Fibroblast of the aortic adventitia (primary cell): ENCODE results near the genes ASIC4 and EPHA4.

DNA sequence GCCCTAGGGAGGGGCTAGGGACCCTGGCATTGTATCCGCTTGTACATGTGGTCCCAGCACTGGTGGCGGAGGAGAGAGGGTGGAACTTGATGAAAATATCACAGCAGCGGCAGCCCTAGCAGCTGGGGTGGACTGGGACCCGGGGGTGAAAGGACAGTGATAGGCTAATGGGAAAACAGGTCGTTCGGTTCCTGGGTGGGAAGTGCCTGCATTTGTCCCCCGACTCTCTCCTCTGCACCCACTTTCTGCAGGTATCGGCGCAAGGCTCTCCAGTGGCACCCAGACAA, 1.1 kb downstream of the DNAJB2 start:
- CAGE, long polyA plus RNA: no peak

DNA sequence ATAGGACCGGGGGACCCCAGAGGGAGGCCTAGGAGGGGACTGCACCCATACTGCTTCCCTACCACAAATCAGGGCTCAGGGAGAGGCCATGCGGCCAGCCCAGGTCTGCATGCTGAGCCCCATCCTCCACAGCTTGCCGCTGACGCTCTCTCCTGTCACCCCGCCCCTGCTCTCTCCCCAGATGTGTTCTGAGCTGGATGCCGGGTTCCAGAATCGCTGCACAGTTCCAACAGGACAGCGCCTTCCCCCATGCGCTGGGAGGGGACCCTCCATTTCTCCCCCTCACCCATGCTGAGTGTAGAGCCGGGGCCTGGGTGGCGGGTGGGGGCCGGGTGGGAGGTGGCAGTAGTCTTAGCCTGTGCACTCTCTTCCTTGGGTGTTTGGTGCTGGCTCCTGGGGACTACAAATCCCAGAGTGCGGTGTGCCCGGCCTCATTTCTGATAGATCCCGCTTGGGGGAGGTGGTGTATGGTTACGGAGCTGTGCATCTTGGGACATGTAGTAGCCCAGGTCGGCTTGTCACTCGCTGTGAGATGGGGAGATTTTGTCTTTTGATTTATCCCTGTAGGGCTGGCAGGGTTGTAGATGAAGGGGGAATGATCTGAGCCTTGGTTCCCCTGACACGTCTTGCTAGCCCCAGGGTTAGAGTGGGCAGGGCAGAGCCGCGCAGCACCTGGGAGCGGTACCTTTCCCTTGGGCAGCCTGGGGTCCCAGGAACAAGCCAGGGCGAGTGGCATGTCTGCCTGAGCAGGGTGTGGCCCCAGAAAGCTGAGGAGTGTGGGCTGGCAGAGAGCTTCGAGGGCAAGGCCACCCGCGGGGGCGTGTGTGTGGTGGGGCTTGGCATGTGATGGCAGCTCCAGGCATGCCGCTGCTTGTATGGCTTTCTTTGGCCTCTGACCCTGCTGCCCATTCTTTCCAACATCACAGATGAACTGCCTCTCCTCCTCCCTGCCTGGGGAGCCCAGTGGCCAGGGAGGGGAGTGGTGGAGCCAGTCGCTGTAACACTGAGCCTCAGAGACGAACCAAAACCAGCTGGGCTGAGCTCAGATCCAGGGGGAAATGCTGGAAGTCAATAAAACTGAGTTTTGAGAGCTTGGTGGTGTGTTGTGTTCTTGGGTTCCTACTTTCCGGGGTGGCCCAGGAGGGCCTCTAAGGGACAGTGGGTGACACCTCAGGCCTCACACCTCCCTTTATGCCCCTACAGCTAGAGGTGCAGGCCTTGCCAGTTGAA, 7.1 kb downstream of the DNAJB2 start:
- CAGE, long polyA plus RNA: no peak

DNA sequence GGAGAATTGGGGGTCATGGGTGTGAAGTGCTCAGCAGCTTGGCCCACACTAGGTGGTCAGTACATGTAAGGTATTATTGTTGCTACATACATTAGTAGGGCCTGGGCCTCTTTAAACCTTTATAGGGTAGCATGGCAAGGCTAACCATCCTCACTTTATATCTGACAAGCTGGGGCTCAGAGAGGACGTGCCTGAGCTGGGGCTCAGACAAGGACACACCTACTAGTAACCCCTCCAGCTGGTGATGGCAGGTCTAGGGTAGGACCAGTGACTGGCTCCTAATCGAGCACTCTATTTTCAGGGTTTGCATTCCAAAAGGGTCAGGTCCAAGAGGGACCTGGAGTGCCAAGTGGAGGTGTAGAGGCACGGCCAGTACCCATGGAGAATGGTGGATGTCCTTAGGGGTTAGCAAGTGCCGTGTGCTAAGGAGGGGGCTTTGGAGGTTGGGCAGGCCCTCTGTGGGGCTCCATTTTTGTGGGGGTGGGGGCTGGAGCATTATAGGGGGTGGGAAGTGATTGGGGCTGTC, 1.3 kb upstream of the DES start:
- CAGE, long polyA plus RNA: no peak

- CAGE, long polyA plus RNA: no peak
Measured at GRCh38 chr2:219420460-219421275, 2.5 kb downstream of the DES start.

DNA sequence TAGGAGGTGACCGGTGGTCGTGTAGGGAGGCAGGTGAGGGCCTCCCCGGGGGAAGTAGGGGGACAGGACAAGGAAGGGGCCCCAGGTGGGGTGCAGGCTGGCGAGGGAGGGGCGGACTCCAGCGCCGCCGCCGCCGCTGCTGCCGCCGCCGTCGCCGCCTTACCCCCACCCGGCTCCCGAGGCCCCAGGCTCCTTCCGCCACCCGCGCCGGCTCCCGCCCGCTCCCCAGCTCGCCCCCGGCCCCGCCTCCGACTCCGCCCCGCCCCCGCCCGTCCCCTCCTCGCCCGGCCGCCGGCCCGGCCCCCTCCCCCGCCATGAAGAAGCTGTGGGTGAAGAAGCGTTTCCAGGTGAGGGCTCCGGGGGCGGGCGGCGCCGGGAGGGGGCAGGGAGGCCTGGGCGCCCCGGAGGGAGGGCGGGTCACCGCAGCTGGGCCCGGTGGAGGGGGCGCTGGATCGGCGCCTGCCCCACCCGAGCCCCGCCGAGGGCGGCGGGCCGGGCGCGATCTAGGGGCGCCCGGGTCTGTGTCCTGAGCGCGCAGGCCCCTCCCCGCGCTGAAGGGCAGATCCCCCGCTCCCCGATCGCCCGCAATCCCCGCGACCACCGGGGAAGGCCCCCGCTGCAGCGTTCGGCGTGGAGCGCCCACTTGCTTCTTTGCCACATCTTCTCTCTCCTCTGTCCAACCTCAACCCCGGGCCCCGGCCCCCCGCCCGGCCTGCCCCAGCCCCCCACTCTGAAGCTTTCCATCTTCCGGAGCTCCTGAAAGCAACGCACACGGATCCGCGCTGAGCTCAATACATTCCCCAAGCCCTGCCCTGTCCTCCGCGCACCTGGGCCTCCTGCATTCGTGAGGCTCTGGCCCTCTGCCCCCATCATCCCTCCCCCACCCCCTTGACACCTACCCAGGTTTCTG, 7.3 kb downstream of the SPEG start:
- CAGE, long polyA plus RNA: no peak

DNA sequence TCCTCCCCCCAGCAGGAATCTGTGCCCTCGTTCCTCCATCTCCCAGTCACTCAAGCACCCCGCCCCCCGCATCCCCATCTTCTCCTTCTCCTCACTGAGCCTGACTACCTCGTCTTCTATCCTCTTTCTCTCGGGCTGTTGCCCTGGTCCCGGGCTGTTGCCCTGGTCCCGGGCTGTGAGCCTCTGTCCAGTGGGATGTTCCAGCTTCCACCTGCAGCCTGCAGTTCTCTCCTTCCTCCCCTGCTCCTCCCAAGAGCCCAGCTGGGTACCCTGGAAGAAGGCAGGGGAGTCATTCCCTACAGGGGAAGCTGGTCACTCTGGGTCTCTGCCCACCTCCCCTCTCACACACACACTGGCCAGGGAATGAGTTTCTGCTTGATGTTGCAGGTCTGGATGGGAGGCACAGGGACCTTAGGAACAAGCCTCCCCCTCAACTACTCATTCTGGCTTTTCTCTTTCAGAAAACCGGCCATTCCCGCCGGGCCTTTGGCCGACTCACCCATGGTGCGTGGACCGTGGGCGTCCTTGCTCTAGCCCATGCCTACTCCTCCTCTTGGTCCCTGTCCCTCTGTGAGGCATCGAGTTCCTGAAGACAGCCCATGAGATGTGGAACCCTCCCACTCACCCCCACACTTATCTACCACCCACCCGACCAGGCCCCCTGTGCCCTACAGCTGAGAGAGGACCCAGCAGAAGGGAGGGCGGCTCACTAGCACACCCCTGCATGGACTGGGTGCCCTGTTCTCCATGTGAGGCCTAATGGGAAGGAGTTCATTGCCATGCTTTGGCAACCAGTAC, 8.2 kb downstream of the SPEG start:
- CAGE, long polyA plus RNA: no peak

- CAGE, long polyA plus RNA: no peak
Measured at GRCh38 chr2:219502440-219503109, 3.9 kb downstream of the GMPPA start.

- CAGE, long polyA plus RNA: no peak
Measured at GRCh38 chr2:219514089-219515280, at the start of gene ASIC4. ASIC4 (plus strand) TSS chr2:219514482.

- CAGE, long polyA plus RNA: no peak
Measured at GRCh38 chr2:219525737-219526313, 11.5 kb downstream of the ASIC4 start.

DNA sequence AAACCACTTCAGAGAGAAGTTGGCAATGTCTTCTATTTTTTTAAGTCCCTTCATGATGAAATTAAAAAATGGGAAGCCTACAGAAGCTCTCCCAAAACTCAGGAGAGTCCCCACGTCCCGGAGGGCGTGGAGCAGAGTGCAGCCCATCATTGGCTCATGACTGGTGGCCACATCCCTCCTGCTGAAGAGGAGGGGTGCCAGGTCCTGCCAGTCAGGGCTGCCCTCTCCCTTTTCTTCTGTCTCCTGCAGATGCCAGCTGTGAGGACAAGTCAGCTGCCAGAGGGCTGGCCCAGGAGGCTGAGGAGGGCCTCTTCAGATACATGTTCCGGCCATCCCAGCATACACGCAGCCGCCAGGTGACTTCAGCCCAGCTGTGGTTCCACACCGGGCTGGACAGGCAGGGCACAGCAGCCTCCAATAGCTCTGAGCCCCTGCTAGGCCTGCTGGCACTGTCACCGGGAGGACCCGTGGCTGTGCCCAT, 2.4 kb downstream of the INHA start:
- CAGE, long polyA plus RNA: no peak

- CAGE, long polyA plus RNA: no peak
Measured at GRCh38 chr2:219615810-219616300, 11.6 kb upstream of the SLC4A3 start.

GRCh38 chr2:219922401-219922657, 294.9 kb downstream of the SLC4A3 start:
- CAGE, long polyA plus RNA: no peak

- CAGE, long polyA plus RNA: no peak
Measured at GRCh38 chr2:220780134-220780373, 792.0 kb downstream of the EPHA4 start.

DNA sequence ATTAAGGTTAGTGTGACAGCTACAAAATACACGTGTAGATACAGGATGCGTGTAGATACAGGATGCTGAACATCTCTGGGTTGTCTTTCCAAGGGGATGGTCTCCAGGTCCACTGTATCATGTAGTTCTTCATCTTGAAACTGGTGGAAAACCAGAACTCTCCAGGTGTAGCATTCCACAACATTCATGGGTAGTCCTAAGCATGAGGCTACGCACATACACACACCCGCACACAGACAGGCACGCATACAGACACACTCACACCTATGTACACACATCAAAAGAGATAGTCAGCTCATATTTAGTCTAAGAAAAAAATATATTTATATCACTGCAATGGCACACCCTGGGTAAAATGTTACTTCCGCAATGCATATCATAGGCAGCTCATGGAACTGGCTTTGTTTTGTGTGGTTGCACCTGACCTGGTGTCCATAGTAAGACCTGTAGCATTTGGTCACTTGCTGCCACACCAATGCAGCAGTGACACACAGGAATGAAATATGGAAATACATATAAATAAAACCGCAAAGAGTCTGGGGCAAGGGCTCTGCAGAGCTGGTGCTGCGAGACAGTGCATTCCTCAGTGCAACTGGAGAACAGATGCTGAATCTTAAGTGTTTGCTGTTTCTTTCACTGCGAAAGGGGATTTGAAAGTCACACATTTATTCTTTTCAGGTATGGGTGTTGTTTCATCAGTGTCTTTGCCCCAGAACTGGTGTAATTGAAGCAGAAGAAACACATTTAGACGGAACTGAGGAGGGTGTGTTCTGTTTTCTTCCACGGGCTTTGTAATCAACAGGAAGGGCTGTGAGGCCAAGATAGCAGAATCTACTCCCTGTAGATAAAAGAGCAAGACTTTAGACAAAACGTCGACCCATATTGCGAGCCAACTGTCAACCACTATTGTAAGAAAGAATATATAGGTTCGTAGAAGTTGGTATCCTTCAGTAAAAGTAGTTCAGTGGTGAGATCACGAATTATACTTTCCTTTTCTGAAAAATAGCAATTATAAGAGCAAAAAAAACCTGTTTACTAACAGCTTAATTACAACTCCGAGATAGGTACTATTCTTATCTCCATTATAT, 152.0 kb downstream of the EPHA4 start:
- CAGE, long polyA plus RNA: no peak

GRCh38 chr2:221511180-221511828, 60.8 kb downstream of the EPHA4 start:
- CAGE, long polyA plus RNA: no peak

GRCh38 chr2:221572063-221572368, at the start of gene EPHA4:
EPHA4 (minus strand) TSS chr2:221572304.
- CAGE, long polyA plus RNA: no peak

DNA sequence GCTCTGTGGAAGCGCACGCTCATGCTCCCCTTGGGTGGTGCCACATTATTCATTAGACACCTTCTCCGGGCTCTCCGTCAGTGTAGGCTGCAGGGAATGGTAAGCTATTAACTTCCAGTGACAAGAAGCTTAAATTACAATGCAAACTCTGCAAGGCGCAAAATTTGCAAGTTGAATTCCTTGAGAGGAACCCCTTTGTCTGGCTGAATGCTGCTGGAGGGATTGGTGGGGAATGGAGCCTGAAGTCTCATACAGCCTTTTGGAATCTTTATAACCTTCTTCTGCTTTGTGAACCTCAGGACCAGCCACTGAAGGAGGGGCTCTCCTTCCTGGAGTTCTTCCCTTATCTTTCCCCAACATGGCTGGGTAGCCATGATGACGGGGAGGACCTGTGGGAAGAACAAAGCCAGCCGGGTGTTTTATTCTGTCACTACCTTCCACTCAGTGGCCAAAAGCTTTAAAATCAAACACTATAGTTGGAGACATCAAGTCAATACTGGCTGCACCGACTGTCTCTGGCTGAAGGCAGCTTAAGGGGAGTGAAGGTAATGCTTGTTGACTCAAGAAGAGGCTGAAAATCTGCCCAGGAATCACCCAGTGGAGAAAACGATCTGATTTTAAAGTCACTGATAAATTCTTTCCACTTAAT, 221.0 kb upstream of the EPHA4 start:
- CAGE, long polyA plus RNA: no peak

- CAGE, long polyA plus RNA: no peak
Measured at GRCh38 chr2:222319632-222319946, 366 bp downstream of the ENSG00000288658 start.

DNA sequence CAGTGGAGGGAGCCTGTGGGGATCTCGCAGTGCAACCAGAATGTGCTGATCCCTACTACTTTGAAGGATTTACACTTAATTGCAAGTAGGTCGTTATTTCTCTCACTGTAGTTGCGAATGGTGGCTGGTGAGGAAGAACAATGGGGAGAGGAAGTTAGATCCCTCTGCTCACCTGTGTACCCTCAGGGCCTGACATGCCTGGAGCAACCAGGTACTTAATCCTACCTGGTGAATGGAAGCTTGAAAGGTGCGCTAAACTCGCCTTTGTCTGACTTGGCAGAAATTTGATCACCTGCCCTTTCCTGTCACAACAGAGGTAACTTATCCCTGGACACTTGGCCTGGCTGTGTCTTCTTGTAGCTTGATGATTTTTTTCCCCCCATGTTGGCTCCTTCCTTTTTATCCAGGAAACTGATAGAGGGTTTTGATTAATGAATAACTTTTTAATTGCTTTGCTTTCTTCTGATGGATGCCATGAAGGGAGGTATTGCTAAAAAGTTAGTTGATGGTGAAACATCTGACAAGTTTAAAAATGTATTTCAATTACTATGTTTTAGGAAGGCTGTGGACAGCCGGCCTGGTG, 9.1 kb downstream of the SGPP2 start:
- CAGE, long polyA plus RNA: no peak

- CAGE, long polyA plus RNA: no peak
Measured at GRCh38 chr2:222652900-222653377, 3.0 kb downstream of the FARSB start.